Spinal cord (tissue), 3 donors: ENCODE measurements around the genes ZNF684 and SCMH1.

- PRO-cap = no peak
- RAMPAGE, long total RNA = no peak
These were observed 9.2 kb downstream of the CAP1 start for GRCh38 chr1:40049587-40050262.

- PRO-cap = no peak
- RAMPAGE, long total RNA = no peak
These were observed 32.2 kb upstream of the TMCO2 start for GRCh38 chr1:40215434-40216079.

GRCh38 chr1:40217258-40217895 is 30.4 kb upstream of the TMCO2 start:
- PRO-cap = no peak
- RAMPAGE, long total RNA = no peak

DNA sequence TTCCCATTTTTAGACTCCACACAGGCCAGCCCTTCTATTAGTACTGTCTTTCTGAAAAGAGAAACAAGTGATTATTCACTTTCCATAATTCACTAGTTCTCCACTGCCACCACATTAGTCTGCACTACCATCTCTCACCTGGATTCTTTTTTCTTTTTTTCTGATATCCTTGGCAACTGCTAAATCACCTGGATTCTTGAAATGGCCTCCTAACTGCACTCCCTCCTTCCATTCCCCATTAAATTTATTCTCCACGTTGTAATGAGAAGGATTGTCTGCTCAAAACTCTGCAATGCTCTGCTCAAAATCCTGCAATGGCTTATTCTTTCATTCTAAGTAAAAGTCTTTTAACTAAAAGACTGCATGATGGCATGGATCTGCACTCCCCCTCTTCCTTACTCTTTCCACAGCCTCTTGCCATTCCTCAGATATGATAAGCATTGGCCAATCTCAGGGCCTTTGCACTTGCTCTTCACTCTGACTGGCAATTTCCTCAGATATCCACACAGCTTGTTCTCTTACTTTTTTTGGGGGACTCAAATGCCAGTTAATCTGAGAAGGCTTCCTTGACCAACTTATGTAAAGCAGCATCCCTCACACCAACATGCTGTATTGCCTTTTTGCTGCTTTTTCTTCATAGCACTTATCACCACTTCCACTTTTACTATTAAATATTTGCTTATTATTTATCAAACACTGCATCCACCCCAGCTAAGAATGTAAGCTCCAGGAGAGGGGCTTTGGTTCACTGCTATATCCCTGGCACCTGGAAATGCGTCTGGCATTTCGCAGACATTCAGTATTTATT is 2.9 kb upstream of the ZMPSTE24 start:
- PRO-cap = no peak
- RAMPAGE, long total RNA = no peak

DNA sequence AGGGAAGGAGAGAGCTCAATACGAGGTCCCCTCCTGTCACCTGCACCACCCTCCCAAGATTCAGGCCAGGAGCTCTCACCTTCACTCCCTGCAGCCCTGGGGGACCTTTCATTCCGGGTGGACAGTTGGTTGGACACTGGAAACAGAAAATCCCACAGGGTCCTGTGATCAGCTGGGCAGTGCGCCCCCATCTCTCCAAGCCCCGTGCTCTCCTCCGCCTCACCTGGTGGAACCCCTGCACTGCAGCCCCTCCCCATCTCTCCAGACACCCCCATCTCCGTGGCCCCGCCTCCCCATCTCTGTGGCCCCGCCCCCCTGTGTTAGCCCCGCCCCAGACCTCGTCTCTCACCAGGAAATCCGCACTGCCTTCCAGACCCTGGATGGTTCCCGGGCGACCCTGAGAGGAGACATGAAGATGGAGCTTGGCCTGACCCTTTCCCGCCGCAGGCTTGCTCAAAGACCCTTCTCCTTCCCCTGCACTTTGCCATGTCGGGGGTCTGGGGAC is 5.9 kb downstream of the COL9A2 start:
- PRO-cap = no peak
- RAMPAGE, long total RNA = no peak

- PRO-cap = no peak
- RAMPAGE, long total RNA = no peak
These were observed 22.3 kb upstream of the COL9A2 start for GRCh38 chr1:40339436-40339686.

DNA sequence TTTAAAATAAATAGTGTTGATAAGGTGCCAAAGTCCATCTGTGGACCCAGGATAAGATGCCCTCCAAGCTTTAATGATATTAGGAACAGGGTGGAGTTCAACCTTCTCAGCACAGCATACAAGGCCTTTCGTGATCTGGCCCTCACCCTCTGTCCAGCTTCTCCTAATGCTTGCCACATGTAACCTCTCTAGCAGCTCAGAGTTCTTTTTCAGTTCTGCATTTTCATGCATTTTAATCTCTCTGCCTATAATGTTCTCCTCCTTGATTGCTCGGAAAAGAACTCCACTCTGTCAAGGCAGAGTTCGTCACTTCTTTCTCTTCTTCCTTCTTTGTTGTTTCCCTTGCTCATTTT is 21.4 kb upstream of the SMAP2 start:
- PRO-cap = no peak
- RAMPAGE, long total RNA = no peak

DNA sequence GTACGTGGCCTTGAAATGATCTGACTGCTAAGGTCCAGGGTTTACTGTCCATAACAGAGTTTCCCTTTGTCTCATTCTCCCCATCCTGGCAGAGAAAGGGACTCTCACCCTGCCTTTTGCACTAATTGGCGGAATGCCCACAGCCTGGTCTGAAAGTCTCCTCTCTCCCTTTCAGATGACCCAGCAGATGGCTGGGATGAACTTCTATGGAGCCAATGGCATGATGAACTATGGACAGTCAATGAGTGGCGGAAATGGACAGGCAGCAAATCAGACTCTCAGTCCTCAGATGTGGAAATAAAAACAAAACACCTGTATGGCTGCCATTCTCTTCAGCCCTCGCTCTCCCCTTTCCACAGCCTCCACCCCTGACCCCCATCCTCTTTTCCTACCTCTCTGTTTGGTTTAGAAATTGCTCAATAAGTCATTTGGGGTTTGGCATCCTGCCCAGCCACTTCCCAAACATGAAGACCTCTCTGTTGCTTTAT is 28.4 kb upstream of the ZFP69B start:
- PRO-cap = no peak
- RAMPAGE, long total RNA = no peak

DNA sequence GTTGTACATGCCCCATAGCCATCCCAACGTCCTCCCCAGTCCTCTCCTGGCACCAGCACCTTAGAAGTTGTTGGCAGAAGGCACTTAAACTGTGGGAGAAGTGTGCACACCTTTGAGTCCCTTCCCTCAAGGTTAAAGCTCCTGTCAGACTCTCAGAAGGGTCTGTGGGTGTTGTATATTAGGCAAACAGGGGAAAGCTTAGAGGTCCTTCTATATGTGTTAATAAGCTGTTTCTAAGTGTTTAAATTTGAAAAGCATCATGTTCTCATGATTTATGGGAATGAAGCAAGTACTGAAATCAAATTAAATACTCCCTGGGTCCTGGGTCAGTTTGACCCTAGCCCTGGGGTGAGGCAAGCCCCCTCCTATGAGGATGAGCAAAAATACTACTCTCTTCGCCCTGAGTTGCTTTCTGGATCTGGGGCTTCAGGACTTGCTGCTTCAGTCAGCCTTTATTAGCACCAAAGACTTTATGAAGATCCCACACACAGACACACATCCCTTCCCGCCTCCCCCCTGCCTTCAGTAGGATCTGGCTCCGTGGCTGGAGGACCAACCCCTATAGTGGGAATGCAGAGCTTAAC is 27.9 kb upstream of the ZFP69B start:
- PRO-cap = no peak
- RAMPAGE, long total RNA = no peak

DNA sequence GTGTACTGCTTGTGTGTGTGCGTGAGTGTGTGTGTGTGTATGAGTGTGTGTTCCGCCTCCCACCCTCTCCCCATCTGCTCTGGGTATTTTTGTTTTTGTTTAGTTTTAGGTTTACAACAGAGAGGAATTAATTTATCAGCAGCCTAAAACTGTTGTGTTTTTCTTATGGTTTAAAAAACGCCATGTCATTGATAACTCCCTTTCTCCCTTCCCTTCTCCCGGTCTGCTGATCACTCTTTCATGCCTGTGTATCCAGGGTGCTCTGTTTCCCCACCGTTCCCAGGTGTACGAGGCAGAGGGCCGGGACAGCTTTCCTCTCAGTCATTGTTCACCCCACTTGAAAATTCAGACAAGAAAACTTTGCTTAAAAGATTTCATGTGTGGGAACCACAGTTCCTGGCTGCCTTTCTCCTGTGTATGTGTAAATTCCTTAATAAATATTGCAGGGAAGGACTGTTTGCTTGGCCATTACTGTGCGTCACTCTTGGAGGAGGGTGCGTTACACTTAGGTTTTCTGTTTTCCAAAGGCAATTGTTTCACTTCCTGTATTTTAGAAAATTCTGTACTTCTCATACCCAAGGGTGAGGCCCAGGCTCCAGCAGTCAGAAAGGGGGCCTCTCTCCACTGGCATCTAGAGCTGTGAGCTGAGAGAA is 27.3 kb upstream of the ZFP69B start:
- PRO-cap = no peak
- RAMPAGE, long total RNA = no peak

GRCh38 chr1:40531204-40532377 is at the start of gene ZNF684:
ZNF684 (plus strand) TSS chr1:40531637.
- PRO-cap = no peak
- RAMPAGE, long total RNA = no peak

DNA sequence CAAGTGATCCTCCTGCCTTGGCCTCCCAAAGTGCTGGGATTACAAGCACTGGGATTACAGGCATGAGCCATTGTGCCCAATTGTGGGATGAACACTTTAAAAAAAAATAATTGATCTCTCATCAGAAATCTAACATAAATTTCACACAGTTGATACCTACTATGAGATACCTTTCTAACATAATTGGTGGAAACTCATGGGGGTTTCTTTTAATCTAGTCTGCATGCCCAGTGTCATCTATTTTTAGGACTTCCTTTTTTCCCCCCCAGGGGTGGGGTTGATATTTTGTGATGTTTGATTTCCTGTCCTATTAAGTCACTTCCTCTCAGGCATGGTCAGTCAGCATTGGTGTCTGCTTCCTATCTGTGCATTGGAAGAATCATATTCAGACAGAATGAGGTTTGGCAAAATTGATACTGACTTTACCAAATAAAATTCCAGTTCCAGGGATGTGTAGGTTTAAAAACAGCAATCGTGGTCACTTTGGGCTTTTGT is 21.5 kb downstream of the NFYC start:
- PRO-cap = no peak
- RAMPAGE, long total RNA = no peak

DNA sequence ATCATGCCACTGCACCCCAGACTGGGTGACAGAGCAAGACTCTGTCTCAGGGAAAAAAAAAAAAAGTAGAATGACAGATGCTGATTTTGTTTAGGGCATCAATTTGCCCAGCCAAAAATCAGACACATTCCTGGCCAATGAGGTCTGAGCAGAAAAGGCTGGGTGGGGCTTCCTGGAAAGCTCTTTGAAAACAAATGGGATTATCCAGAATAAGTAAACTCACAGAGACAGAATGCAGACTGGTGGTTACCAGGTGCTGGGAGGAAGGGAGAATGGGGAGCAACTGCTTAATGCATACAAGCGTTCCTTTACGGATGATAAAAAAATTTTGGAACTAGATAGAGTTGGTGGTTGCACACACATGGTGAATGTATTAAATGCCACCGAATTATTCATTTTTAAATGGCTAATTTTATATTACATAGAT is 10.1 kb upstream of the CITED4 start:
- PRO-cap = no peak
- RAMPAGE, long total RNA = no peak

DNA sequence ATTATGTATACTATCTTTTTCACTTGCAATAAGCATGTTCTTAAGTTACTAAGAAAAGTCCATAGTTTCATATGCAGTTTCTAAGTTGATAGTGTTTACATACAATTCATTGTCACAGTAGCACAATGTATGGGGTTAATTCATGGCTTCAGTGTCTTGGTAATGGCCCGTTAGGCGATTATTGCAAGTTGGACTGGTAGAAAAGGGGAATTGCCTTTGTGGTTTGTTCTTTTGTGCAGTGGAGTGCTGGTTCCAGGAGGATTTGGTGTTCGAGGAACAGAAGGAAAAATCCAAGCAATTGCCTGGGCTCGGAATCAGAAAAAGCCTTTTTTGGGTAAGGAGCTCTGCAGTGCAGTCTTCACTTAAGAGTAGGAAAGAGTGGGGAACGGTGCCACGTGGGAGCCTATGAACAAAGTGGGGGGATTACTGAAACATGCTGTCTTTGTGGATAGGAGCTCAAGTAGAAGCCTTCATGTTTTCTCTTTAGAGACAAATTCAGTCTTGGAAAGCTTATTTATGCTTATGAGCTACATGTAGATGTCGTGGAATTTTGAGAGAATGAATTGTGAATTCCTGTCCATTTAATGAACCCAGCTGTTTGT is 19.5 kb downstream of the SLFNL1 start:
- PRO-cap = no peak
- RAMPAGE, long total RNA = no peak

- PRO-cap = no peak
- RAMPAGE, long total RNA = no peak
These were observed 24.1 kb upstream of the SLFNL1 start for GRCh38 chr1:41045386-41046257.

DNA sequence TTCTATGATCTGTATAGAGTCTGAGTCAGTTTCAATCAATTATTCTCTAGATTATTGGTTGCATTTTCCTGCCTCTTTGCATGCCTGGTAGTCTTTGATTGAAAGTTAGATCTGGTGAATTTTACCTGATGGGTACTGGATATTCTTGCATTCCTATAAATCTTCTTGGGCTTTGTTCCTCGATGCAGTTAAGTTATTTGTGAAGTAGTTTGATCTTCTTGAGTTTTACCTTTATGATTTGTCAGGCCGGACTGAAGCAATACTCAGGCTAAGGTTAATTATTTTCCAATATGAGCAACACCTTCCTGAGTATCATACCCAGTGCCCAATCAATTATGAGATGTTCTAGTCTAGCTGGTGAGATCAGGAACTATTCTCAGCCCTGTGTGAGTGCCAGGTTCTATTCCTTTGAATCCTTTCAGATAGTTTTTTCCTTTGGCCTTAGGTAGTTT is 92.6 kb downstream of the SCMH1 start:
- PRO-cap = no peak
- RAMPAGE, long total RNA = no peak

GRCh38 chr1:41239930-41240618 is 2.0 kb downstream of the SCMH1 start:
- PRO-cap = no peak
- RAMPAGE, long total RNA = no peak

DNA sequence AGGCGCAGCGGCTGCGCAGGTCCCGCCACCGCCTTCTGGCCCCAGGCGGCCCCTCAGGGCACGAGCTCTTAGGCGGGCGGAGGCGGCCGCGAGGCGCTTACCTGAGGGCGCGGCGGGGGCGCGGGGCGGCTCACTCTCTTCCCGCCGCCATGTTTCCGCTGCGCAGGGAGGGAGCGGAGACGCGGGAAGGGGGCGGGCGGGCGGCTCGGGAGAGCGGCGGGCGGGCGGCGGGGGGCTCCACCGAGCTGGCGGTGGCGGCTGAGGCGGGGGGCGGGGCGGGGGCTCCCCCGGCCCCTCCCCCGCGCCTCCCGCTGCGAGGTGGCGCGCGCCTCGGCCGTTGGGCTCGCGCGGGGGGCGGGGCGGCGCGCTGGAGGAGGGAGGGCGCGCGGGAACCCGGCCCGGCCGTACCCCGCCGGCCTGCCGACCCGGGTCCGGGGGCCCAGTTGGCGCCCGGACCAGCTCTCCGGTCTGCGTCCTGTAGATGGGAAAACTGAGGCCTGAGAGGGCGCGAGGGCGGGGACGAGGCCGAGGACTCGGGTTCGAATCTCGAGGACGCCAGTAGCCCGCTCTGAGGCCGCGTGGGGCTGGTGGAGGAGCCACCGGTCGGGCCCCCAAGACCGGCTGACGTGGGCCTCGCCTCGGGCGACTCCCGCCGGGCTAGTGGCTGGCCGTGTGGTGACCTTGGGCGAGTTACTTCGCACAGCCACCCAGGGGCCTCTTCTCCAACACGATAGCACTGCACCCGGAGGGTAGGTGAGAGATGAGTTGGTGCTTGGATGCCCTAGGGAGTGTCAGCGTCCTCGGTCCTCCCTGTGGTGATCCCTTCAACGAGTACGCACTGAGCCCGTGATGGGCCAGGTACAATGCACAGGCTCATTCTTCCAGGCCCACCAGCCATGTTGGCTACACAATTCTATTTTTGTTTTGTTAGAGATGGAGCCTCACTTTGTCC is at the start of gene SCMH1:
Gene SCMH1, minus strand, starts transcription at position 349 of the 952 bp plus-strand sequence.
- PRO-cap = no peak
- RAMPAGE, long total RNA = no peak

GRCh38 chr1:41499563-41500063 is 15.1 kb upstream of the EDN2 start:
- PRO-cap = no peak
- RAMPAGE, long total RNA = no peak

GRCh38 chr1:41579980-41580819 is 95.7 kb upstream of the EDN2 start:
- PRO-cap = no peak
- RAMPAGE, long total RNA = no peak